Aortic smooth muscle cell (primary cell): ENCODE measurements around the genes CHRNA1, ATP5MC3, HOXD13 and HOXD10.

- RRBS = no CpG with 5 or more reads among the region's 36 CpGs
Observed at GRCh38 chr2:173532457-173533546, 178.1 kb downstream of the CDCA7 start.

DNA sequence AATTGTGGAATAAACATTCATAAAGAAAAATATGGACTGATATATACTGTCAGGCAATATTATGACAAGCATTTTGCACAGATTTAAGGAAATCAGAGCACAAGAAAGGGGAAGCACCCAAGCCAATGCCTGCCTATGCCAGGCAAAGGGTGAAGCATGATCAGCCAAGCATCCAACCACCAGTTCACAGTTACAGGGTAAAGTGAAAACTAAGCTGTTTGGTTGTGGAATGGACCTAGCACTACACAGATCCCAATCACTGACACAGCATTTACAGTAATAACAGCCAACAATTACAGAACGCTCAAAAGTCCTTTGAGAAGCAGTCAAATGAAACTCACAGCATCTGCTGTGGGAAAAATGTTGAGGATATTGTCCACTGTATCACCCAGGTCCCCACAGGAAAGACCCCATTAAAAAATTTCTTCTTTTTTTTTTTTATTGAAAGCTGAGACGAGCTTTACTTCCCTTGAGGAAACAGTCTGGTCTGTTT, 90.2 kb downstream of the SP3 start:
- RRBS = no CpG with 5 or more reads among the region's 2 CpGs

GRCh38 chr2:173904091-173905092, 60.8 kb downstream of the SP3 start:
- RRBS = no CpG with 5 or more reads among the region's 13 CpGs

- RRBS = no CpG with 5 or more reads among the region's 9 CpGs
Observed at GRCh38 chr2:173911440-173912173, 53.6 kb downstream of the SP3 start.

DNA sequence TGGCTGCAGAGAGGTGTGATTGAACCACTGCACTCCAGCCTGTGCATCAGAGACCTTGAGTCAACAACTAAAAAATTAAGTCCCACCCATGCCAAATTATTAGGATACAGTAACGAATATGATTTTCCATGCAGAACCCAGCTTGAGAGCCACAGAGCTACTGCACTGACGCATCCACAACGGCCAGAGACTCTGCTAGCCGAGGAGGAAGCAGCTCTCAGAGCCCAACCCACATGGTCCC, 25.7 kb upstream of the SP3 start:
- RRBS = no CpG with 5 or more reads among the region's 4 CpGs

- RRBS = no CpG with 5 or more reads among the region's 4 CpGs
Observed at GRCh38 chr2:174373648-174374349, 21.7 kb downstream of the CIR1 start.

DNA sequence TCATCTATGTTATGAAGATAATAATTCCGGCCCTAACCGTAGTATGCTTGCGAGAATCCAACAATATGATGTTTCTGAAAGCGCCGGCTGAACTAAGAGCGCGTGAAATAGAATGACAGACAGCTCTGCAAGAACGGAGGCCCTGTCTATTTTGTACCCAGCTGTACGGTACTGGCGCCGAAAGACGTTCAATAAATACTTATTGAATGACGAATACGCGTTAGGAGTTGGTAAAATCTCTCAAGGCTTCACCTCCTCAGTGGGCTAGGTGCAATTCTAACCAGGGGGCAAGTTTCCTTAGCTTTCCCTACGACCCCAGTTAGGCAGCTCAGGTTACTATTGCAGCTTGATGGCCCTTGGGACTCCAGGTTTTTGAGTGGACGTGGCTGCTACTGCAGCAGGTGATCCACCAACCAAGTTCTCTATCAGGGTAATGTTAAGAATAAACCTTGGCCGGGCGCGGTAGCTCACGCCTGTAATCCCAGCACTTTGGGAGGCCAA, 584 bp downstream of the SCRN3 start:
- RRBS = 0% methylated on average over 3 of the region's 21 CpGs

DNA sequence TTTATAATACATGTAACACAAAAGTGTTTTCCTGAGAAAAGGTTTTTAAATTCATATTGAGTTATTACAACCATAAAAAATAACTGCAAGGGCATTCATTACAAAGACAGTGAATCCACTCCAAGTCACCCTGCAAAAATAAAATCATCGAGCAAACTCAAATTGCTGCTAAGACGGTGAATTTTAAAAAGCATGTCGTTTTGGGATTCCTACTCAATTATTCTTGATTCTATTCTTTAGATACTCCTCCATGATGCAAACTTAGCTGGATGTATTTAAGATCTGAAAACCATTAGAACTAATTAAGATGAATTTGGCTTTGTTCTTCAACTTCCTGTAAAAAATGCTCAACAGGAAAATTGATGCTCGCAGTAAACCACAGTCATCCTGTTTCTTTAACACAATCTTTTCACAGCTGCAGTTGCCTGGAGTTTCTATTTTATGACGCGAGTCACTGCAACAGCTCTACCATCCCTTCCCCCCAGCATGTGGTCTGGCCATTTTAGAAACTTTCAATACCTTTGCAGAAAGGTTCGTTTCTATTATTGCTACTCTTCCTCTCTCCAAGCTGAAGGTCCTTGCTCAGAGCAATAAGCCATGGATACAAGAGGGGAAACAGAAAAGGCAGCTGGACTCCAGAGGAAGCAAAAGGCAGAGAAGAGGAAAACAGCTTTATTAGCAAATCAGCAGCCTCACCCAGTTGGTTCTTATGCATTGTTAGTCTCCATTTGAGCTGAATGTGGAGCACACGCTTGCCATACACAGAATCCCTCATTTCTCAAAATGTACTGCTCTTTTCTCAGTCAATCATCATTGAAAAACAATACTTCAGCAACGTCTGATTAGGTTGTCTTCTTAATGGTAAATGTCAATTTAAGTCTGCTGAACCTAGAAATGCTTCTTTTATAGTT, 4.0 kb downstream of the WIPF1 start:
- RRBS = no CpG with 5 or more reads among the region's 9 CpGs

- RRBS = no CpG with 5 or more reads among the region's 6 CpGs
Observed at GRCh38 chr2:174599311-174599870, 1.8 kb upstream of the WIPF1 start.

DNA sequence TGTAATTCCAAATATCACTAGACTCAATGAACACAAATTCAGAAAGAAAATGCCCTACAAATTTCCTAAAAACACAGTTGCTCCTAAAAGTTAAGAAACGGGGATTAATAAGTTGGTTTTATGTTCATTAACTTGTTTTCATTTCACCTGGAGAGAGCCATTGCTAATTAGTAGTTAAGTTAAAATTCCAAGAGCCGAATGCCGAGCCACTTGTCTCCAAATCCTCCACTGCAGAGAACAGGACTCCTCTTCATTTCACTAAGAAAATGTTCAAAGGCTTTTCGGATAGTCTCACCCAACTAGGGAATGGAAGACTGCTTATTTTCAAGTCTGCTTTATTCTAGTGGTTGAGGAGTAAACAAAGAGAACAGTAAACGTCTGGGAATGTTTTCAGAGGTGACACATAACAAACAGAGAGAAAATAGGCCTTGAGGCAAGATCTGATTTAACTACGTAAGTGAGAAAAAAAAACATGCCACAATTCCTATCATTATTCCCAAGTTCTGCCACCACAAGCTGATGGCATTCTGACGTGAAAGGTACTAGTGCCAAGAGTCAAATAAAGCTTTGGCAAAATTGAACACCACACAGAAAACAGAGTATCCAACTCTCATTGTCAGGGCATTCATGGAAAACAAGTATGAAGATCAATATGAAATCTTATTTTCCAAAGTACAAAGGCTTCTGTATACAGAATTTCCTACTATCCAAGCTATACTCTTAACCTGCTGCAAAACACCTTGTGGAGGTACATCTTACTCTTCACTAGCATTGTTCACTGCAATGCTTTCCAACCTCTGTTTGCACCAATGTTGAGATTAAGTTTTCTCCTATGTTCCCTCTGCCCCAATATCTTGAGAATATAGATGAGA, 16.7 kb upstream of the WIPF1 start:
- RRBS = no CpG with 5 or more reads among the region's 7 CpGs

DNA sequence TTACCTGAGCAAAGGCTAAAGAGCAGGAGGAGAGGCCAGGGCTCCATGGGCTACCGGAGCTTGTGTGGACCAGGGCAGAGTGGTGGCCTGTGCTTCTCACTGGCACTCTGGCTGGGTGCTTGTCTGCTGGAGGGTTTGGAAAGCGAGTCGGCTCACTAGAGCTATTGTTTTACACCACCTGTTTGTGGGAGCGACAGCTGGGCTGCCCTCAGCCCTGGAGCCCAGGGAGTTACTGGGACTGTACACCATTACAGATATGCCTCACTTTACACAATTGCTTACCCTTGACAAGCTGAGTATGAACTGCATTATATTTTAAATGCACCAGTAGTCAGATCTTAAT, at the start of gene CHRNA1:
CHRNA1 (minus strand) TSS at position 125 of the 343 bp plus-strand sequence.
- RRBS = no CpG with 5 or more reads among the region's 4 CpGs

- RRBS = no CpG with 5 or more reads among the region's 2 CpGs
Observed at GRCh38 chr2:175127602-175127941, 40.4 kb downstream of the ATF2 start.

DNA sequence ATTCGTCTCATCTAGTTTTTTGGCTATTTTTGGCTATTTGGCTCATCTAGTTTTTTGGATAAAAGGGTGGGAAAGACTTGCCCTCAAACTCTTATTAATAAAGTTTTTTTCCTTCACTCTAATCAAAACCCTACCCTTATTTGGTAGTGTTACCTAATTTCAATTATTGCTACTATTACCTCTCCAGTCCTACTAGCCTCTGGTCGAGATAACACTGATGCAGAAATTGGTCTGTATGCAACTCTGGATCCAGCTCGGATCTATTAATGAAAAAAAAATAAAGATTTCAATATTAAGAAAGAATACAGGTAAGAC, 1.6 kb downstream of the ATP5MC3 start:
- RRBS = no CpG with 5 or more reads among the region's 3 CpGs

DNA sequence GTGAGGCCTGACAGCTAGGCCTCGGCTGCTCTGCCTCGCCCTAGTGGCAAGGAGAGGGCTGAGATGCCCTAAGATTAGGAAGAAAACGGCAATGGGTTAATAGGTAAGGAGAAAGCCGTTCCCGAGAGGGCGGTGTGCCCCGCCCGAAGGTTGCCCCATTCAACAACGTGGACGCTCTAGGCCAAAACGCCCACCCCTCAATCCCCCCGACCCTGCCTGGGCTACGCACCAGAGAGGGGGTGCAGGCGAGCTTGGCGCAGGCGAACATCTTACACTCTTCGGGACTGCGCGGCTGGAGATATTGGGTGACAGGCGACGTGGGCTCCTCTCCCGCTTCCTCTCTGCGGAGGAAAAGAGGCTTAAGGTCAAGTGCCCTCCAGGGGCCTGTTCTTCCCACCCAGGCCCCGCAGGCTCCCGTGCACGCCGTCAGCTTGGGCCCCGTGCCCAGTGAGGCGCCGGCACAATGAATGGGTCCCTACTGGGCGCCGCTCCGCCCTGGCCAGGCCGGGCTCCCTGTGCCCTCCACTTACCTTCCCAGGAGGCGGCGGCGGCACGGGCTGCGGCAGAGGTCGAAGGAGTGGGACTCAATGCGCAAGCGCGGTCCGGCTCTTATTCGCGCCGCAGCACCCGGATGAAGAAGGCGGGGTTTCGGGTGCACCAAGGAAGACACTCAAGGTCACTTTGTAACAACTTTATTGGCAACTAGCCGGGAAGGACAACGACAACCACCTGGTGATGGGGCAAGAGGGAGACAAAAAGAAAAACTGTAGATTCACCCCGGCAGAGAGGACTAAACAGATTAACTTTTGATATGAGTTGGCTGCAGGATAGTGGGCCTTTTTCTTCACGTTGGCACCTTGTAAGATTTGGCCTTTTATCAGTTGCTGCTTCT, at the start of gene ATP5MC3:
ATP5MC3 (minus strand) TSS at position 585 of the 892 bp plus-strand sequence.
- RRBS = 3% methylated on average over 16 of the region's 54 CpGs

DNA sequence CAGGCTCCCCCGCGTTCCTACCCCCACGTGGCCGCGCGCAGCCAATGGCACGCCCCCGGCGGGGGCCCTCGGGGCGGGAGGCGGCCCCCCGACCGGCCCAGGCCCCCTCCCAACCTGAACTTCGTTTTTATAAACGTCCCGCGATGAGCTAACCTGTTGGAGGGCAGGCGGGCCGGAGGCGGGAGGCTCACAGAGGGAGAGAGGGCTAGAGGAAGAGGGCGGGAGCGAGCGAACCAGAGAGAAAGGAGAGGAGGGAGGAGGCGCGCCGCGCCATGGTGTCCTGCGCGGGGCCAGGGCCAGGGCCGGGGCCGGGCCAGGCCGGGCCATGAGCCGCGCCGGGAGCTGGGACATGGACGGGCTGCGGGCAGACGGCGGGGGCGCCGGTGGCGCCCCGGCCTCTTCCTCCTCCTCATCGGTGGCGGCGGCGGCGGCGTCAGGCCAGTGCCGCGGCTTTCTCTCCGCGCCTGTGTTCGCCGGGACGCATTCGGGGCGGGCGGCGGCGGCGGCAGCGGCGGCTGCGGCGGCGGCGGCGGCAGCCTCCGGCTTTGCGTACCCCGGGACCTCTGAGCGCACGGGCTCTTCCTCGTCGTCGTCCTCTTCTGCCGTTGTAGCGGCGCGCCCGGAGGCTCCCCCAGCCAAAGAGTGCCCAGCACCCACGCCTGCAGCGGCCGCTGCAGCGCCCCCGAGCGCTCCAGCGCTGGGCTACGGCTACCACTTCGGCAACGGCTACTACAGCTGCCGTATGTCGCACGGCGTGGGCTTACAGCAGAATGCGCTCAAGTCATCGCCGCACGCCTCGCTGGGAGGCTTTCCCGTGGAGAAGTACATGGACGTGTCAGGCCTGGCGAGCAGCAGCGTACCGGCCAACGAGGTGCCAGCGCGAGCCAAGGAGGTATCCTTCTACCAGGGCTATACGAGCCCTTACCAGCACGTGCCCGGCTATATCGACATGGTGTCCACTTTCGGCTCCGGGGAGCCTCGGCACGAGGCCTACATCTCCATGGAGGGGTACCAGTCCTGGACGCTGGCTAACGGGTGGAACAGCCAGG, at the start of gene HOXD13:
HOXD13 (plus strand) TSS at position 156 of the 1,049 bp plus-strand sequence.
- RRBS = 2% methylated on average over 57 of the region's 120 CpGs

GRCh38 chr2:176116258-176116878, at the start of gene HOXD10:
TSS of gene HOXD10 (plus strand) at chr2:176116778.
- RRBS = 2% methylated on average over 19 of the region's 45 CpGs

GRCh38 chr2:176123068-176123679, 655 bp downstream of the HOXD9 start:
- RRBS = 2% methylated on average over 34 of the region's 56 CpGs

GRCh38 chr2:176147989-176148687, 3.2 kb upstream of the HOXD4 start:
- RRBS = no CpG with 5 or more reads among the region's 19 CpGs

DNA sequence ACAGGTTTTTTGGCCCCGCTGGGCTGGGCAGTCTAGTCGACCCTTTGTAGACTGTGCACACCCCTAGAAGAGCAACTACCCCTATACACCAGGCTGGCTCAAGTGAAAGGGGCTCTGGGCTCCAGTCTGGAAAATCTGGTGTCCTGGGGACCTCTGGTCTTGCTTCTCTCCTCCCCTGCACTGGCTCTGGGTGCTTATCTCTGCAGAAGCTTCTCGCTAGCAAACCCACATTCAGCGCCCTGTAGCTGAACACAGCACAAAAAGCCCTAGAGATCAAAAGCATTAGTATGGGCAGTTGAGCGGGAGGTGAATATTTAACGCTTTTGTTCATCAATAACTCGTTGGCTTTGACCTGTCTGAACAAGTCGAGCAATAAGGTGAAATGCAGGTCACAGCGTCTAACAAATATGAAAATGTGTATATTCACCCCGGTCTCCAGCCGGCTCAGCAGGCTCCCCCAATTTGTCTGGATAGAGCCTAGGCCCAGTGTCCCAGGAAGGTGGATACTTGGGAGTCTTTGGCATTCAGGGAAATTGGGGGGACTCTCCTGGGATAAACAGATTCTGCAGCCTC, 2.6 kb upstream of the HOXD4 start:
- RRBS = no CpG with 5 or more reads among the region's 11 CpGs